Penis (tissue), 1 donor: ENCODE data around the genes HNRNPC and OR6J1.

DNA sequence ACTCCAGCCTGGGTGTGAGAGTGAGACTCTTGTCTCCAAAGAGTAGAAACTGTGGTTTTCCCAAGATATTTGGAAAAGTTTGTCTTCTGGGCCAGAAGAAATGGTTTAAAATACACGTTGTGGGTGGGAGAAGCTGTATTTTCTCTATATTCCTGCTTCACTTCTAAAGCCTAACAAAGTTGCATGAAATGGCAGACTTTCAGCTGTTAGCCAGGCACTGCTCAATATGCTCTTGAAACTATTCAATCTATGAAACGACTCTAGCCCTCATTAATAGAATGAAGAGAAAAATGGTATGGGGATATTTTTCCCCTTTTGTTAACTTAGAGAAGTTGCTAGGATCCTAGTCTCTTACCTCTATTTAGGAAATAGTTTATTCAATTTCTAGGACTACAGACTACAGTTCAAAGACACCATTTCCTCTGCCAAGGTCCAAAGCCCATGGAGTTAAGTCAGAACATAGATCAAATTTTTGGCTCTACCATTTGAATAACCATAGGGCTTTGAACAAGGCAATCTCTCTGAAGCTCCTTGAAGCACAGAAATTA lies 49.3 kb upstream of the OR5AU1 start:
- PRO-cap, result no peak

GRCh38 chr14:21260199-21260786 lies 8.9 kb downstream of the HNRNPC start:
- PRO-cap, result no peak

GRCh38 chr14:21269181-21269621 lies at the start of gene HNRNPC:
Gene HNRNPC, minus strand, starts transcription at chr14:21269442.
- PRO-cap, result unidirectional peak, minus-strand start at chr14:21269419

GRCh38 chr14:21436480-21437109 lies 19.3 kb downstream of the CHD8 start:
- PRO-cap, result no peak

DNA sequence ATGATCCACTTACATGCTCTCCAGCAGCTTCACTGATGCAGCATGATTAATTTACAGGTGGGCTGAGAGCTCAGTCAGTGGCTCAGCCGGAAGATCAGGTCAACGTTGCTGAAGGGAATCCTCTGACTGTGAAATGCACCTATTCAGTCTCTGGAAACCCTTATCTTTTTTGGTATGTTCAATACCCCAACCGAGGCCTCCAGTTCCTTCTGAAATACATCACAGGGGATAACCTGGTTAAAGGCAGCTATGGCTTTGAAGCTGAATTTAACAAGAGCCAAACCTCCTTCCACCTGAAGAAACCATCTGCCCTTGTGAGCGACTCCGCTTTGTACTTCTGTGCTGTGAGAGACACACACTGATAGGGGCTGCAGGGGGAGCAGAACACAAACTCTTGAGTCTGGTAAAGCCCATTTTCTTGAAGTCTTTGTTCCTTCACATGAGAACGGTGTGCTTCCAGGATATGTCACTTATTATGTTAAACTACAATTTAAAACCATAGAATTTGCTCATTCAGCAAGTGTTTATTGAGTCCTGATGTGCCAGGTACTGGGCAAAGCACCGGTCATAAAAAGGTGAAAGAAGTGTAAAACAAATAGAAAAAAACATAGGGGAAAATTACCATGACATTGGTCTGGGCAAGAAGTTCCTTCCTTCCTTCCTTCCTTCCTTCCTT lies 50.5 kb upstream of the OR4E1 start:
- PRO-cap, result no peak

GRCh38 chr14:21868627-21869026 lies 195.0 kb upstream of the OR4E1 start:
- PRO-cap, result no peak

DNA sequence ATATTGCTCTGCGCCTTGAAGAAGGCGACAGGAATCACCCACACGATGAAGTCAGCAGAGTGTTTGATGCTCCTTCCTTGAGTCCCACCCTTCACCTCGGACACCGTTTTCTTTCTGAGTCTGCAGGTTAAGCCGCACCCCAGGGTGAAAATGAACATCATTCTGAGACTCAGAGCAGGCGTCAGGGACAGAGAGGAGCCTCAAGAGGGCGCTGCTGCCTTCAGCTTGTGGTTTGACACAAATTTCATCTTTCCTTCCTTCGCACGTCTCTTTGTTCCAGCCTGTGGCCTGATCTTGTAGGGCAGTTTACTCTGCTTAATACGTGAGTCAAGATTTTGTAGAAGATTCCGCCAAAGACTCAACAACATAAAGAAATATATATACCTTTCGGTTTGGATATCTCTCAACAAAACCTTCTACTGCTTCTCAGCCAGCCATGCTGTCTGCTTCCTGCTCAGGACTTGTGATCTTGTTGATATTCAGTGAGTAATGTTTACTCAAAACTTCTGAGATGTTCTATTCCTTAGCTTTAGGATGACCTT lies 329.2 kb upstream of the OR4E1 start:
- PRO-cap, result no peak

DNA sequence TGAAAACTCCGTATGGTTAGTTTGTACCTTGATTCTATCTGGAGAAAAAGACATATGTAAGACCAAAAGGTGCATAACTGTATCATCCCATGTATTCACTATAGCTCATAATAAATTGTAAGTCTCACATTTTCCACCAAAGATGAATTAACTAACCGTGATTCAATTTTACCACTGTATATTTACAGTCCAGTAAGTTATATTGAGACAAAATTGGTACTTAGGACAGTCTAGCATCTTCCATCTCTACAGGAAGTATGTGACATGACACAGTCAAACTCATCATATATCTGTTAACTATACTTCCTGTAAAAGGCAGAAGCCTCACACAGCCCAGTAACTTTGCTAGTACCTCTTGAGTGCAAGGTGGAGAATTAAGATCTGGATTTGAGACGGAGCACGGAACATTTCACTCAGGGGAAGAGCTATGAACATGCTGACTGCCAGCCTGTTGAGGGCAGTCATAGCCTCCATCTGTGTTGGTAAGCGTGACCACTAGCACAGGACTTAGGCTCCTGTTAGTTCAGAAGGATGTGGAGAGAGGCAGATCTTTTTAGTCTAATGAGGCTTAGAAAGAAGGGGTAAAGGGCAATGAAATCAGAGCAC lies 333.7 kb upstream of the OR4E1 start:
- PRO-cap, result no peak

DNA sequence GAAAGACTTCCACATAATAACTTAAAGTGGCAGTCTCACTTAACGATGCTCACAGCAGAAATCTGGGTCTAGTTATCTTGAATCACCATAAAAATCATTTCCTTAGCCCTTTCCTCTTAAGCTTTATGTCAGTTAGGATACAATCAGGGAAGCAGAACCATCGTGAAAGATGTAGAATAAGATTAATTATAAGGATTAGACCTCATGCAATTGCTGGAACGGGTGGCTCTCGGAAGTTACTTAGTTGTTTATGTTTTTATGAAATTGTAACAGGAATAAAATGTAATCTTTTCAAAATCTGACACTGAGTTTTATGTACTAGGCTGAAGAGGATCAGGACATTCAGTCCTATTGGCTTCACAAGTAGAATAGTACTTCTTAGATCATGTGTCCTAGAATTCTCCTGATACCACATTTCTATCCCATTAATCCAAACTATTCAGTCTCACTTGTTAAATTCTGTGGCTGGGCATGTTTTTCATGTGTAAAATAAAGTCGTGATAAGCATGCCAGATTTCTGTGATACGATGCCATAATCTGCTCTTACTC lies 423.4 kb upstream of the OR4E1 start:
- PRO-cap, result no peak

DNA sequence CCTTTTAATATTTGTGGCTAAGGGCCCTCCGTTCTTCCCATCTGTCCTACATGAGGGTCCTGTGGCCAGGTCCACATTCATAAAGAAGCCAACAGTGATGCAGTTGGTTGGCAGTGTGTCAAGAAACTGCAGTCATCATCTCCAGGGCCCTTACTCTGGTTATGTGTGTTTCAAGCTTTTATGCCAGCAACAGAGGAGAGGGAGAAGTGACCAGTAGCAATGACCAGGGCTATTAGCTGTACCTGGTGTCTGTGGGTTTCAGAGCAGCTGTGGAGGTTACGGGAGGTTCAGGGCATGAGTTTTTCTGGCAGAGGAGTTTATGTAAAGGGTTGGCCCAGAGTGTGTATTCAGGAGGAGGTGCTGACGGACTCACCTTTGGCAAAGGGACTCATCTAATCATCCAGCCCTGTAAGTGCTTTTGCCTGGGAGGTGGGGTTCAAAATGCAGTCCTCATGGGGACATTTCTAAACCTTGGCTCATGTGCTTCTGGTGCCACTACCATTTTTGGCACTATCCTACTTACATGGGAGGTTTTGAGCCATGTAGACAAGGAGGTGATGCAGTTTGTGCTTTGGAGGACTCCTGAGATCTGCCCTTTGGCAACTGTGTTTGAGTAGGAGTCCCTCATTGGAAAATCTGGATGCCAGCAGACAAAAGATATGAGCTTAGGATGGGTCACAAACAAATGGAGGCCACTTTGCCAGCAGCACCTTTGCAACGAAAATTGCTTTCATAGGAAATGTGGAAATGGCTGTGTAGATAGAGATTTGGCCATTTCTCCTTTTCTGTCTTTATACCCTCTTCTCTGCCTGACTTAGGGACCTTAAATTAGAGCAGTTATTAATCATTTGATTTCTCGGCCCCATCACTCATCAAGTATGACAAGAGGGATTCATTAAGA lies 95.2 kb downstream of the DAD1 start:
- PRO-cap, result no peak

DNA sequence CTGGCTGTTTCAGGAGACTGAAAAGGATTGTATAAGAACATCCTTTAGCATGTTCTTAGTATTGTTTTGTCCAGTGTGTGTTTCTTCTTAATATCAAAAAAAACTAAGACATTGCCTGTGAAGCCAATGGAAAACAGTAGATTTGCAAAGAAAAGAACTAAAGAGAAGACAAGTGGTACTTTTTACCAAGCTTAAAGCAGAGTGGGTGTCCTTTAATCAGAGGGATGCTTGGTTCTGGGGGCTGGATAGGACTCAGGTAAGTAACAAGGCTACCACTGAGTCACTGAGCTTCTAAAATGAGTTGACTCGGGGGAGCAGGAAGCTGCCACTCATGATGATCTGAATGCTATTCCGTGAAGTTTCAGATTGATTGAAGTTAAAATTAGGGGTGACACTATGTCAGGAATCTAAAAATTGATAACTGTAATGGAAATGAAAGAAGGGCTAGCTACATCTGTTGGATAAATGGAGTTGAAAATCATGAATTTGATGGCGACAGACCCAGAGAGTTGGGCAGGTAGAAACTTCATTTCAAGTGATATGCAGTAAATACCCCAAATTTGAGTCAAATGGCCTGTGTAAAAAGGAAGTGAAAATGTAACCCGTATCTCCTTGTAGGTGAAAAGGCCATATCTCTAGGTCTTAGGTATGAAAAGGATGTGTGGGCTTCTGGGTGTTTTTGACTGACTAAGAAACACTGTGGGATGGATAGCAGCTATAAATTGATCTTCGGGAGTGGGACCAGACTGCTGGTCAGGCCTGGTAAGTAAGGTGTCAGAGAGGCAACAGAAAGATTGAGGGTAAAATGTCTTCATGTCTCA lies 57.6 kb downstream of the DAD1 start:
- PRO-cap, result no peak

GRCh38 chr14:22561604-22562449 lies 27.2 kb downstream of the DAD1 start:
- PRO-cap, result no peak

- PRO-cap, result no peak
These were observed 16.4 kb downstream of the DAD1 start for GRCh38 chr14:22572362-22573239.

GRCh38 chr14:22603086-22604001 lies 5.2 kb downstream of the ABHD4 start:
- PRO-cap, result no peak

- PRO-cap, result no peak
These were observed at the start of gene OR6J1 for GRCh38 chr14:22644144-22644550. Gene OR6J1, minus strand, starts transcription at chr14:22644352.

- PRO-cap, result no peak
These were observed 4.6 kb downstream of the MMP14 start for GRCh38 chr14:22840995-22841360.

DNA sequence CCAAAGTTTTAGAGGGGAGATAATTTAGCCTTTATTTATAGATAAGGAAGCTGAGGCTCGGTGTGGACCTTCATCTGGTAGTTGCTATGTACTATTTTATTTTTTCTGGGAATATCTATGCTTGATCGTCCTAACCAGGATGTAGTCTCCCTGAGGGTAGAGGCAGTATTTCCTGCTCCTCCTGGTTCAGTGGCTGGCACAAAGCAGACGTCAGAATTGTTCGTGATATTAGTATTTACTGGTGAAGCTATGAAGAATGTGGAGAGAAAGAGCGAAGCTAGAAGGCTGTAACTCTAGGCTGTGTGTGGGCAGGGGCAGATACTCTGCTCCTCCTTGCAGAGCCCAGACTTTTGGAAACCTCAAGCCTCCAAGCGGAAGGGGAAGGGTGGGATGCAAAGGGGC lies 1.3 kb downstream of the LRP10 start:
- PRO-cap, result bidirectional peak, plus-strand start at position 256 of the sequence, minus-strand start outside the sequence; unidirectional peak, plus-strand start at position 256 of the sequence

GRCh38 chr14:22887214-22887799 lies 4.3 kb downstream of the REM2 start:
- PRO-cap, result unidirectional peak, plus-strand start at chr14:22887307

DNA sequence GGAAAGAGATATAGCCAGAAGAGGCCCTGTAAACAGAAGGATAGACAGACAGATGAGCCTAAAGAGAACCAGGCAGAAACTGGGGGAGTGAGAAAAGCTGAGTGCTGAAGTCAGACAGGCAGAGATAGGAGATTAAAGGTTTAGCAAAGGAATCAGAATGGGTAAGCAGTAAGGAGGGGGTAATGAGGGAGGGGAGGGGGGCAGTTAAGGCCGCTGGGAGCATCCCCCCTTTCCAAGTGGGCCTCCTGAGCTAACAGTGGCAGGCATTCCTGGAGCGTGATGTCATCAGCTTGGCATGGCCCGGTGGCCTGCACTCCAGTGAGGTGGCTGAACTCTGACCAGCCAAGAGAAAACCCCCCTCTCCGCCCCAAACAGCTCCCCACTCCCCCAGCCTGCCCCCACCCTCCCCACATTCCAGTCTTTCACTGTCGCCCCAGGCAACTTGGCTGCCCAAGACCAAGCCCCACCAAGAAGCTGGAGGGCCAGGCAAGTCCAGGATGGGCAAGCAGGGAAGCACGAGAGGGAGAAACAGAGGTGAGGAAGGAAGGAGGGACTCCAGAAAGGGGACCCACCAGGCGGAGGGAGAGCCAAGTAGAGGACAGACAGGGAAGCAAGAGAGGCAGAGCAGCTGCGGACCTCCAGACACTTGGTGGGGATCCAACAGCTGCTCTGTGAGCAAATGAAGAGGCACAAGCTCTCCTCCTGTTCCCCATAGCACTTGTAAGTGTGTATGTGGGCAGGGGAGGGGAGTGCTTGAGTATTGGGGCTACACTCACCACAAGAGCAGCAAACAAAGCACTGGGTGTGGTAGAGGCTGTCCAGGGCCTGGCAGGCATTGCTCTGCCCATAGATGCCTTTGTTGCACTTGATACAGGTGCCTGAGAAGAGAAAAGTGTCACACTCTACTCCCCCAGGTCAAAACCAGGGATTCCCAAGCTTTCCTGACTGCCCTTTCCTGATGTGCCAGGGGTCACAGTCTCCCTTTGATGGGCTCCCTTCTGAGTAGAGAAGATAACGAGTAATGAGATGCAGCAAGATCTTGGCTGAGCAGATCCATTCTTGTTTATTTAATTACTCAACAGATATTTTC lies 4.4 kb downstream of the AJUBA start:
- PRO-cap, result no peak

DNA sequence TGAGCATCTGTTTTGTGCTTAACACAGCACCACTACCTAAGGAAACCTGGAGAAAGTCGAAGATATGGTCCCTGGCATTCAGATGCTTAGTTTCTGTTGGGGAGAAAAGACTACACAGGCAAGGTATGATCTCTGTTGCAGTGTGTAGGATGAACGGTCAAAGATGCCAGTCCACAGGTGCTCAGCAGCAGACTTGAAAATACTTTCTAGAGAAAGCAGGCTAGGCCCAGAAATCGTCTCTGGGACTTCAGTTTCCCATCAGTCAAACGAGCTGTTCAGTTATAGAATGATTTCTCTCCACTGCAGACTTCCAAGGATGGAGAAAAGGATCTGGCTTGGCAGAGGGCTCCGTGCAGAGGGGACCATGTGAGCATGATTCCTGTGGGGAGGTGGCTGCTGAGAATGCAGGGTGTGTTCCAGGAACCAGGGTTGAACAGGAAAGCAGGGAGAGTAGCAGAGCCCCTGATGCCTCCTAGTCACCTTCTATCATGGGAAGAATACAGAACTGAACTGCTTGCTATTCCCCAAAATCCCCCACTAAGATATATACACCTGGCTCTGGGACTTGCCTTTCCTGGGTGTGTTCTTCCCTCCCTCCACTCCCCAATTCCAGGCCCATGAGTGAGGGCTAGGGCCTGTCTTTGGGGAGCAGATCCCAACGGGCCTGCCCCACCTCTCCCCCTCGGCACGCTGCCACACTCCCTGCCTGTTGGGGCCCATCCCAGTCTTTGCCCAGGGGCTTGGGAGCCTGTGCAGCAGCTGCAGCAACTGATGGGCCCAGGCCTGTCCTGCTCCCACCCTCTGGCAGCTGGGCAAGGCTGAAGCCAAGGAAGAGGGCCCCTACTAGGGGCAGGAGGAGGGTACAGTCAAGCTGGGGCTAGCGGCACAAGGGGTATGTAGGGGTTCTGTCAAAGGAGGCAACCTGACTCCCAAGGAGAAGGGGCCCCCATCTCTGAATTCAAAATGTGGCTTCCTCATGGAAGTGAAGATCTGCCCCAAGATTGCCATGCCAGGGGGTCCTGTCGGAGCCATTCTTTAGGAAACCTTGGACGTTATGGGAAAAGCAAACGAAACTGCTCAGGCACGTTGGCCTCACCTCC lies 3.3 kb downstream of the AJUBA start:
- PRO-cap, result bidirectional peak, plus-strand start at position 843 of the sequence, minus-strand start at position 539 of the sequence